Penis (tissue), 1 donor: ENCODE data around the gene CXCR1.

GRCh38 chr2:217247372-217248007 is 387.6 kb upstream of the TNP1 start:
- PRO-cap, result no peak

GRCh38 chr2:217410066-217410309 is 550.1 kb upstream of the TNP1 start:
- PRO-cap, result no peak

- PRO-cap, result no peak
These were observed 392.4 kb downstream of the TNS1 start for GRCh38 chr2:217610329-217610862.

DNA sequence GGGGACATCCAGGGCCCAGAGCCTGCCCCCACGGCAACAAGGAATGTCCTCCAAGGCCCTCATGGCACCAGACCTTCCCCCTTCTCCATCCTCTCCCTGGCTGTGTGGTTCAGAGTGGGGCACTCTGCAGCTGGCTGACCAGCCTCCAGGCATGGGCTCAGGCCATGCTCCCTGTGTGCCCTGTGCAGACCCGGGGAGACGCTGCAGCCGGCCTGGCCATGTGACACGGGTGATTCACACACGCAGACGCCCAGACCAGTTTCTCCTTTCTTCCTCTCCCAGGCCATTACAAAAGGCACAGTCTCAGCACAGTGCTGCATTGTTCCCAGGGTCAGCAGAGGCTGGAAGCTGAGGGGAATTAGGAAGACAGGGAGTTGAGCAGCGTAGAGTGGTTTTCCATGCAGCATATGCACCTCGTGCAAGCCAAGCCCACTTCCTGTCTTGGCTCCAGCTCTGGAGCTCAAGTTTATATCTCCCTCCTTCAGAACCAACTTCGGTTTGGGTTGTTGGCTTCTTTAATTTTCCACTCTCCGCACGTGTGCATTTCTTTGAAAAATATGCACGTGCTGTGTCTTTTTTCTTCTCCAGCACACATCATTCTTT is 288.5 kb downstream of the TNS1 start:
- PRO-cap, result no peak

- PRO-cap, result no peak
These were observed 232.4 kb downstream of the TNS1 start for GRCh38 chr2:217770297-217770859.

GRCh38 chr2:217797476-217798160 is 205.2 kb downstream of the TNS1 start:
- PRO-cap, result no peak

DNA sequence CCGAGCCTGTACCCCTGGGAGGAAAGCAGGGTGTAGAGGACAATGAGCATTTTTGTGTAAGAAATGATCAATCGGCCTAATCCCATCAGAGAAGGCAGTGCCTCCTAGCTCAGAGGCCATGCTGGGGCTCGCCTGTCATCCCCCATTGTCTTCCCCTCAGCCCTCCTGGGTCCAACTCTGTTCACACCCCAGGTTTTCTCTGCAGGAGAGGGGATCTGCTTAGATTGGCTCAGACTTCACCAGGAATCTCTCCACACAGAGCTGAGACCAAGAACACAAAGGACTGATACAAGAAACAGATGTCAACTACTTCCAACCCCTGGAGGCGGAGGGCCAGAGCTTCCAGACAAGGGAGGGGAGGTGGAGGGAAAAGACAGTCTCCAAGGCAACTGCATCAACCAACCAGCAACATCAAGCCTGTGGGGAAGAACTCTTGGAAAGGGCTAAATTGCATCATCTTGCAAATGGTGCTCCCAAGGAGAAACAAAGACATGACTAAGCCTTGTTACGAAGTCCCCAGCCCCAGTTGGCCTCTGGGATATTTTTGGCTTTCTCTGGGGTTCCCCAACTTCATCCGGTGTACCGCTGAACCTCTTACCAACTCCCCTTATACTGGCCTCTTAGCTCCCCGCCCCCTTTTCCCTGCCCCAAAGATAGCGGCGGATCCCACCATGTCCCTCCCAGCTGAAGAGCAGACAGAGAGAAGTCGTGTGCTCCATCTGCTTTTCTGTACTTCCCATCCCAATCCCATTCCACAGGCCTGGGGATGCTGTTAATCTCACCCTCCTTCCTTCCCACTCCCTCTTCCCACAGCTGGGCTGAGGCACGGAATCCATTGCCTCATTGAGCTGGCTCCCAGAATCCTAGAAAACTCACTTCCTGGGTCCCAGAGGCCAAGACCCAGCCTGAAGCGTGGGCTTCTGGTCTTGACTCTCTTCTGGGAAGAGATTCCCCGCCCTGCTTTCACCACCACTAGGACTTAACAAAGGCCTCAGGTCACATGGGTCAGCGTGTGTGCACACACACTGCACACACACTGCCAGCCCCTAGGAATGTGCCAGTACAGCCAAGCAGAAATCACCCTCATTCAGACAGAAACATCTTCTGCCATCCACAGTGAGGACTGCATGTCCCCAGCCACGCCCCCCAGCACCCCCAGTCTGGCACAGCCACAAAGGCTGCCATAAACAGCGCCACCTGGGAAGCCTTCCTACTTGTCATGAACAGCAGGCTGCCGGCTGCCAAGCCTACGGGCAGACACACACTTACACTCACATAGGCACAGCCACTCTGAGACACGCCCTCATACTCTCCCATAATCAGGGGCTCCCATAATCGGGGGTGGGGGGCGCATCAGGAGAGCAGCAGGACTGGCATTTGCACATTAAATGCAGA is 166.1 kb downstream of the TNS1 start:
- PRO-cap, result unidirectional peak, minus-strand start at position 939 of the sequence

- PRO-cap, result bidirectional peak, plus-strand start at chr2:217910381, minus-strand start at chr2:217910105
These were observed 92.7 kb downstream of the TNS1 start for GRCh38 chr2:217909944-217910637.

DNA sequence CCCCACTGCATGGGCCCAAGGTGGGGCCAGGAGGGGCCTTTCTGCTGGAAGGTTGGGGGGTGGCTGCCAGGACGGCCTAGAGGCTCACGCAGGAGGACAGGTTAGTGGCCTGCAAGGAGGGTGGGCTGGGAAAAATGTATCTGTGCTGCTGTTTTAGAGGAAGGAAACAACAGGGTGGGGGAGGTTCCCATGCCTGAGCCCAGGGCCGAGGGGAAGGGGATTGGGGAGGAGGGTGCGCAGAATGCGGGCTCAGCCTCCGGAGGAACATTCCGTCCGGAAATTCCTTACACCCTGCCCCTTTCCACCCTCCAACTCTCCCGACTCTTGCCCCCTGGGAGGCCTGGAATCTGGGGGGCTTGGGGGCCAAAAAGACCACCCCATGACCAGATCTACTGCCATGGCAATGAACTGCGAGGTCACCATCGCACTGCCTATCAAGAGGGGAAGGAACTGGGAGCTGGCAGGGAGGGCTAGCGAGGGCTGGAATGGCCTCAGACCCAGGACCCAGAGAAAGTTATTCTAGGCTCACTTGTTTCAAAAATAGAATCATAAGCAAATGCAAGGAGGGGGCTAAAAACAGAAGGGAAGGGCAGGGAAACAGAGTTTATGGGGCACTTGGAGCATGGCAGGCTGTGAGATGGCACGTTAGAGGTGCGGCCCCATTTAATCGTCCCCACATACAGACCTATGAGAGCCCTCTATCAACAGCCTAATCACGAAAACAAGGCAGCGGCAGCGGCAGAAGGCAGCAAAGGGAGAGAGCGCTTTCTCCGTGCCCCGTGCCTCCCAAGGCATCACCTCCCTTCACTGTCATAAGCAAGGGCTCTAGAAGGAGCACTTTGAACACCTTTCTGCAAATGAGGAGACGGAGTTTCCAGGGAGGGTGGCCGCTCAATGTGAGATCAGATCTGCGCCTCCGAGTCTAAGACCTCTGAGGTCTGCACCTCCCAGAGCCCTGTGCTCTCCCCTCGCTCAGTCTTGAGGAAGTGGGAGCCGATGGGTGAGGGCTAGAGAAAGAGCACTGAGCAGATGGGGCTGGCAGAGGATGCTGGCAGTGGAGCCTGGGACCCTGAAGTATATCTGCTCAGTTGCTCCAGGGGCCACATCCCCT is 90.3 kb downstream of the TNS1 start:
- PRO-cap, result bidirectional peak, plus-strand start at position 741 of the sequence, minus-strand start at position 487 of the sequence

- PRO-cap, result no peak
These were observed 89.4 kb downstream of the TNS1 start for GRCh38 chr2:217913202-217914018.

GRCh38 chr2:217914835-217915484 is 87.8 kb downstream of the TNS1 start:
- PRO-cap, result unidirectional peak, minus-strand start at chr2:217914960

GRCh38 chr2:217938864-217939448 is 63.8 kb downstream of the TNS1 start:
- PRO-cap, result no peak

- PRO-cap, result unidirectional peak, plus-strand start at chr2:218000421
These were observed 2.7 kb downstream of the TNS1 start for GRCh38 chr2:217999927-218000721.

DNA sequence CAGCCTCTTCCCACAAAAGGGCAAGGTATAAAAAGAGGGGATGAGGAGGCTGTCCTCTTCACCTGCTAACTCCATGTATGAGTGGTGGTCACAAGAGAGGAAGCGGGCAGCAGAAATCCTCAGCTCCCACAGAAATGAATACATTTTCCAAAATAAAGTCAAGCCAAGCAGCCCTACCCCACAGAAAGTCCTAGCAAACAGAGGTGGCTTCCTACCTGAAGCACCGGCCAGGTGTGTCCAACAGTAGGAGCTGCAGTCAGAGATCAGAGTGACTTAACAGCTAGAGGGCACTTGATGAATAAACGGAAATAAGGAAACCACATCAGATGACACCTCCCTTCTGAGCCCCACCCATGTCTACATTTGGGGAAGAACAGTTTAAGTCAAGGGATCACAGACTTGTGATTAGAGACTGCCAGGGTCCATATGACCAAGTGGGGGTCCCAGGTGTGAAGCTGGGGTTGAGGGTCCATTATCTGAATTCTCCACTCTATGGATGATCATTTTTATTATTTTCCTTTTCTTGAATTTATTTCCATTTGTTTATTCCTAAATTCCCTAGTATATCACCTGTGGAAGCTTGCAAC is at the start of gene CXCR1:
Gene CXCR1 (minus strand): TSS at position 270 of the 587 bp plus-strand sequence.
- PRO-cap, result no peak

GRCh38 chr2:218217953-218218737 is 1.2 kb downstream of the ARPC2 start:
- PRO-cap, result no peak

DNA sequence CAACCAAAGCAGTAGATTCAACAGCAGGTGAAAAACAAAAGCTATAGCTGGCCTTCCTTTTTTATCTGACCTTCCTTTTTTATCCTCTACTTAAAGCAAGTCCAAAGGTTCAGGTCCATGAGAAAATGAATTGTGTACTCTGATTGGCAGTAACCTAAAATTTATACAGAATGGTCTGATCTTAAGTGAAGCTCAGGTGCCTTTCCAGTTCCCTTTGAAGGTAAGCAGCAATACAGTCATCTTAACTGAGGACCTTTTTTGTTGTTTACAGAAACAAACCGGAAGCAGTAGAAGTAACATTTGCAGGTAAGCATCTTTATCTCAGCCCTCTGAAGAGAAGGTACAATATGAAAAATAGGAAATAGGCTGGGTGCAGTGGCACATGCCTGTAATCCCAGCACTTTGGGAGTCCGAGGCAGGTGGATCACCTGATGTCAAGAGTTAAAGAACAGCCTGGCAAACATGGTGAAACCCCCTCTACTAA is 8.7 kb downstream of the ARPC2 start:
- PRO-cap, result no peak

GRCh38 chr2:218289464-218290709 is 2.4 kb downstream of the TMBIM1 start:
- PRO-cap, result bidirectional peak, plus-strand start at chr2:218290224, minus-strand start at chr2:218289994

DNA sequence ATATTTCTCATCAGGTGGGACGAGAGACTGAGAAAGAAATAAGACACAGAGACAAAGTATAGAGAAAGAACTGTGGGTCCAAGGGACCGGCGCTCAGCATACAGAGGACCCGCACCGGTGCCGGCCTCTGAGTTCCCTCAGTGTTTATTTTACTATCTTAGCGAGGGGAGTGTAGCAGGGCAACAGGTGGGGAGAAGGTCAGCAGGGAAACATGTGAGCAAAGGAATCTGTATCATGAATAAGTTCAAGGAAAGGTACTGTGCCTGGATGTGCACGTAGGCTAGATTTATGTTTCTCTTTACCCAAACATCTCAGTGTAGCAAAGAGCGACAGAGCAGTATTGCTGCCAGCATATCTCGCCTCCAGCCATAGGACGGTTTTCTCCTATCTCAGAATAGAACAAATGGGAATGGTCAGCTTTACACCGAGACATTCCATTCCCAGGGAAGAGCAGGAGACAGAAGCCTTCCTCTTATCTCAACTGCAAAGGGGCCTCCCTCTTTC is 19.0 kb upstream of the TMBIM1 start:
- PRO-cap, result no peak

- PRO-cap, result no peak
These were observed 31.6 kb upstream of the TMBIM1 start for GRCh38 chr2:218323668-218324595.

GRCh38 chr2:218370167-218371582 is 11.4 kb upstream of the SLC11A1 start:
- PRO-cap, result bidirectional peak, plus-strand start at chr2:218370875, minus-strand start at chr2:218370638